Sternocleidomastoid (tissue), 1 donor: Measurements from ENCODE around the genes SHLD2 and ATAD1.

DNA sequence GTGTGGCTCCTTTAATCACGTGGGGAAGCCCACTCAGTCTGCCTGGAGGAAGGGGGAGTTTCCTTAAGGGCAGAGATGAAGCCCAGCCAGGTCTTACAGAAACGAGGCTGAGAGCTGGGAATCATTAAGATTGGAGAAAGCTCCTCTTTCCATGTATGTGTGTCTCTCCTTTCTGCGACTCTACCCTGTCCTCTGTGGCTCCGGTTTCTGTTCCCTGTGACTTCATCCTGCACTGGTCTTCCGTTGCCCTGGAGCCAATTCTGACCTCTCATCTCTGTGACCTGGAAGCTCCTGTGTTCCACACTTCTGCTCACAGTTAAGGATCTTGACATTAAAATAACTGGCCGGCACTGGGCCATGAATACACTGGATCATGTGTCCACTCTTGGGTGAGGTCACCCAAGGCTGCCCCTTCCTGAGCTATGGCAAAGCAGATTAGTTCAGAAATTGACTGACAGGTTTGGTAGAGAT is 36.4 kb upstream of the GRID1 start:
- PRO-cap, result no peak

GRCh38 chr10:86667848-86668192 is 491 bp upstream of the LDB3 start:
- PRO-cap, result no peak

GRCh38 chr10:86689302-86689844 is 21.1 kb downstream of the LDB3 start:
- PRO-cap, result no peak

- PRO-cap, result no peak
Measured at GRCh38 chr10:86769185-86770206, 13.1 kb downstream of the BMPR1A start.

GRCh38 chr10:86782471-86783752 is 26.5 kb downstream of the BMPR1A start:
- PRO-cap, result no peak

DNA sequence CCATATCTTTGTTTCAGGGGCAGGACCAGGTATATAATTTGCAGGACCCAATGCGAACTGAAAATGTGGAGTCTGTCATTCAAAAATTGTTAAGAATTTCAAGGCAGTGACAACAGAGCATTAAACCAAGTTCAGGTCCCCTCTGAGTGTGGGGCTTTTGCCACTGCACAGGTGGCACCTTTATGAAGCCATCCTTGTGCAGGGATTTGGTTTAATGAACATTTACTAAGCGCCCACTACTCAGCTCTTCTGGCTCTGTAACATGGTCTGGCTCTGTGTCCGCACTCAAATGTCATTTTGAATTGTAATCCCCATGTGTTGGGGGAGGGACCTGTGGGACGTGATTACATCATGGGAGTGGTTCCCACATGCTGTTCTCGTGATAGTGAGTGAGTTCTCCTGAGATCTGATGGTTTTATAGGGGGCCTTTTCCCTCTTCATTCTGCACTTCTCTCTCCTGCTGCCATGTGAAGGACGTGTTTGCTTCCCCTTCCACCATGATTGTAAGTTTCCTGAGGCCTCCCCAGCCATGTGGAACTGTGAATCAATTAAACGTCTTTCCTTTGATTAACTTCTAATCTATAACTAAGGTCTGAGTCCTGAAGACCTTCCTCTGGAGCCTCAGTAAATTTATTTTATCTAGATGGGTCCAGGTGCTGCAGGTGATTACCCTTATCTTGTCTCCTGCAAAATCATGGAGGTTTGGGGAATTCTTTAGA is 12.7 kb downstream of the ADIRF start:
- PRO-cap, result no peak

DNA sequence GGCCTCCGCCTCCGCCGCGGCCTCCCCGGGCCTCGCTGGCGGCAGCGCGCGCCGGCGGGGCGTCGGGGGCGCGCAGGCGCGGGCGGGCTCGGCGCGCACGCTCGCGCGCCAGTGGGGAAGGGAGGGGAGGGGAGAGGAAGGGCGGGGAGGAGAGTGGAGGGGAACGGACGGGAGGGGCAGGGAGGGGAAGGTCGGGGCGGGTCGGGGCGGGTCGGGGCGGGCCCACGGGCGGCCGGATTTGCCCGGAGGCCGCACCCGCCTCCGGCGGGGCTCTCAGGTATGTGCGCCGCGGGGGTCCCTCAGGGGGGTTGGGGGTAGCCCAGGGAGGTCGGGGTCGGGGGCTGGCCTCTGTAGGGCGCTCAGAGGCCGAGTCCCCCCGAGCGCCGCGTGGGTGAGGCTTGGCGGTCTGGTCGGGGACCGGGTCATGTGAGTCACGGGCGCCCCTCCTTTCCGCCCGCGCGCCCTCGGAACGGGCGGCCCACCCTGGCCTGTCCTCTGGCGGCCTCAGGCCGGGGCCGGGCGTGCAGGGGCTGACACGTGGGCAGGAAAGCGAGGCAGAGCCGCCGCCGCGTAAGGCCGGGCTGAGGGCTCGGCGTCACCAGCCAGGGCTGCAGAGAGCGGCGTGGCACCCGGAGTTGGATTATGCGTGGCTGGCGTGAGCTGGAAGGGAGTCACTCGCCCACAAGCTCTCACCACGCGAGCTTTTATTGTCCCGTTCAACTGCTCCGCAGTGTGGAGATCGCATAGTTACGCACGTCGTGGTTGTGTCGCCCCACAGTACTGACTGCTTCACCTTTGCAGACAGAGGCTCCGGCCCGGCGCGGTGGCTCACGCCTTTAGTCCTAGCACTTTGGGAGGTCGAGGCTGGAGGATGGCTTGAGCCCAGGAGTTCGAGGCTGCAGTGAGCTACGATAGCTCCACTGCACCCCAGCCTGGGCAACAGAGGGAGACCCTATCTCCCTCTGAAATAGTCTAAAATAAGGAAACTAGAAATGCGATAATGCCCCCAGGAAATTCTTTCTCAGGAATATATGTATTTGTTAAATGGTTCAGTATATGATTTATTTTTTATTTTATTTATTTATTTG is at the start of gene SHLD2:
TSS of gene SHLD2 (plus strand) at position 235 of the 1,088 bp plus-strand sequence.
- PRO-cap, result bidirectional peak, plus-strand start at position 254 of the sequence, minus-strand start at position 34 of the sequence; bidirectional peak, plus-strand start at position 498 of the sequence, minus-strand start at position 408 of the sequence; bidirectional peak, plus-strand start at position 777 of the sequence, minus-strand start at position 782 of the sequence

GRCh38 chr10:87341610-87342054 is 15.9 kb upstream of the NUTM2D start:
- PRO-cap, result unidirectional peak, plus-strand start at chr10:87341766

DNA sequence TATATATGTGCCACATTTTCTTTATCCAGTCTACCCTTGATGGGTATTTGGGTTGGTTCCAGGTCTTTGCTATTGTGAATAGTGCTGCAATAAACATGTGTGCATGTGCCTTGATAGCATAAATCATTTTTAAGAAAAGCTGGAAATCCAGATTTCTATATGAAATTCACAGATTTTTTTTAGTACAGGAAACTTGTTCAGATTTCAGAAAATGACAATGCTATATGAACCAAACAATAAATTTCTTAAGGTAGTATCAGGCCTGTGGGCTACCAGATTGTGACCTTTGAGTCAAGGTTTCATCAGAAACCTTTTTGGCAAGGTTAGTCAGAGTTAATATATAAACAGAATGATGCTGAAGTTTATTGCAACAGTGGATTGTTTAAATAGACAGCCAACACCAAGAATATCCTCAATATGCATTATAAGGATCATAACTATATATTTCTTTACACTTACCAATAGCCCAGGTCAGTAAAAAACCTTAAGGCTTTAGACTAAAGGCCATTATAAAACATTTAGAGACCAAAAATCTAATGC is 68.7 kb upstream of the PAPSS2 start:
- PRO-cap, result no peak

DNA sequence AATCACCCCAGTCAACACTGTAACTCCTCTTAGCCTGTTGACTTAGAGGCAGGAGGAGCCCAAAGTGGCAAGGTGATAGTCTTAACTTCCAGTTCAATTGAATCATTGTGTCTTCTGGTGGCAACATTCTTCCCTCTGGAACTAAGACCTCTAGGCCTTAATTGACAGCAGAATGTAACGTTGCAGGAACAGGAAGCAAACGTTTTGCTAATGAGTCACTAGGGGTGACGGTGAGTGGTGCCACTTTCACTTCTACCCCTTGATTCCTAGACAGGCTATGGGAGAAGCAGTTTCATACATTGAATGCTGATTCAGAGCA is 24.0 kb upstream of the PAPSS2 start:
- PRO-cap, result no peak

DNA sequence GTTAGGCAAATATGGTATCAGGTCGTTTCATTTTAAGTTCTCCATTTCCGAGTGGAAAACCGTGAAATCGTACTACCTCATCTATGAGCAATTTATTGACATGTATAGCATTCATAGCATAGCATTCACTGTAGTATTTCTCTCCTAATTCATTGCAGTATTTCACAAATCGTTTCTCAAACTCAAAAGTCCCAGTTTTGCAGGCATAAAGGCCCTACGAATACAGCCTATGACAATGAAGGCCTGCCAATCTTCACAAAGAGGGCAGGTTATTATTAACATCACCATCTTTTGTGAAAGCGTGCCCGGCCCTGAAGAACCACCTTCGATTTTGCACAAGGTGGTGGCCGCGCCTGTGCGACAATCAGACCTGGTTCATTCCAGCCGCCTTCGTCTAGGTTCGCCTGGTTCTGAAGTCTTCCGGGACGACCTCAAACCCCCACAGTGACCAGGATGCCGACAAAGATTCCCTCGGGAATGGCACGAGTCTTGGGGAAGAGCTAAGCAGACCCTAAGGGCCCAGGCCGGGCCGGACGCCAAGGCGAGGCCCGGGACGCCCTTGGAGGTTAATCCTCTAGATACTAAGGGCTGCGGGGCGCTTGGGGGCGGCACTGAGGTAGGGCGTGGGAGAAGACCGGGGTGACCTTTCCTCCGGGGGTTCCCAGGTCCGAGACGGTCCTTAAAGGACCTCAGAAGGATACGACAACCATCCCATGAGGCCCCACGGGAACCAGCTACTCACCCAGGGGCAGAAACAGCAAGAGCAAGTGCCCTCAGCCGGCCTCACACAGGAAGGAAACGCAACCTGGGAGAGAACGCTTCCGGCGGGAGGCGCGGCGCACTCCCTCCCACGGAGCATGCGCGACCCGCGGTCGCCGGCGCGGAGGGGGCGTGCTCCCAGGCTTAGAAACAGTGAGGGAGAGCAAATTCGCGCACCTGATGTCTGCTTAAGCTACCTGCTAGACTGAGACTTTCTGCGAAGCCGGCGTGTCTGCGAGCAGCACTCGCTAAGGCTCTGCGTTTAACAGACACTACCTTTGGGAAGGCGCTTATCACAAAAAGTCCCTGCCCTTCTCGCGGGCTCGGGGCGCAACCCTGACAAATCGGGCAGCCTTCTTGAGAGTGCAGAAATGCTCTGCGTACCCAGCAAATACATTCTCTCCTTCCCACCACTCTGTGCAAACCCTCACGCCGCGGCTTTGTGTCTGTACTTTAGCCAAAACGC is at the start of gene ATAD1:
TSS of gene ATAD1 (minus strand) at position 802 of the 1,225 bp plus-strand sequence.
- PRO-cap, result bidirectional peak, plus-strand start at position 906 of the sequence, minus-strand start at position 769 of the sequence

DNA sequence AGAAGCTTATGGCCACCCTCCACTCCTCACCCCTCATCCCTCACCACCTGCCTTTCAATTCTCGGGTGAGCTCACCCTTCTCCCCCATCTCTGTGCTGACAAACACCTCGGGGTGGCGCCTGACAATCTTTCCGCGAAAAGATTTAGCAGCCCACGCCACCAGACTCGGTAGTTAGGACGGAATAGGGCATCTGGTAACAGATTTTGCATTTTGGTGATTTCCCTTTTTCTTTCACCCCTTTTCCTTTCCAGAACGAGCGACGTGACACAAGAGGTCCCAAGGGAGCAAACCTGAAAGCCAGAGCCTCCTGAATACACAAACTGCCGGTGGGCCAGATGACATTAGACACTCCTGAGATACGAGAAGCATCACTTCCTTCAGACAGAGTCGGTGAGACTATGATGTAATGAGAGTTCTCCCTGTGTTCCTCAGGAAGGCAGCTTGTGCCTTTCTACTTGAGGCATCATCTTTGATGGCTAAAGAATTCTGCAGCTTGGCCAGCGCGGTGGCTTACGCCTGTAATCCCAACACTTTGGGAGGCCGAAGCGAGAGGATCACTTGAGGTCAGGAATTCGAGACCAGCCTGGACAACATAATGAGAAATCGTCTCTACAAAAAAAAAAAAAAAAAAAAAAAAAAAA is 745 bp upstream of the ATAD1 start:
- PRO-cap, result no peak

DNA sequence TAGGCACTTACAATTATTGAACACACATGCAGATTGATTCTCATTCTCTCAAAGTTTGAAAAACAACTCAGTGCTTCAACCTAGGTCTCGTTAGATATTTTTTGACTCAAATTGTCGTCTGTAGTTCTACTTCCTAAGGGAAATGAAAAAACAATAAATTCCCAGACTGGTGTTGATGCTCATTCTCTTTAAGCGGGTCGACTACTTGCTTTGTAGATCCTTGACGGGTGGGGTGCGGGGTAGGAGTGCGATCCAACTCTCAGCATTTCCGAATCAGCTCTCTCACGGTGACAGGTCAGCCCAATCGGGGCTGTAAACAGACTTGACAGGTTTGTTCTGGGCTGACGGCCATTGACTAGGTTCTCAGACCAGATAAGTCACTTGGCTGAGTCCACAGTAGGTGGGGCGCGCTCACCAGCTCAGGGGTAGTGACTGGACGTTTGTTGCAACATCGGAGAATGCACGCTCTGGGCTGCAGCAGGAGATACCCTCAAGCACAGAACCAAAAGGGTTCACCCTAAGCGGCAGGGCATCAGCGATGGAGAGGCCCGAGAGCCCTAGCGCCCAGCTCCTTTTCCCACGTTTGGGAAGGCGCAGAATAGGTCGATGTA is 1.9 kb downstream of the KLLN start:
- PRO-cap, result unidirectional peak, plus-strand start at position 399 of the sequence

GRCh38 chr10:87864039-87865174 is 982 bp downstream of the PTEN start:
- PRO-cap, result bidirectional peak, plus-strand start at chr10:87864105, minus-strand start at chr10:87863874; bidirectional peak, plus-strand start at chr10:87864392, minus-strand start at chr10:87864317

- PRO-cap, result no peak
Measured at GRCh38 chr10:88017788-88018069, 154.3 kb downstream of the PTEN start.

- PRO-cap, result no peak
Measured at GRCh38 chr10:88067591-88068307, 204.3 kb downstream of the PTEN start.

DNA sequence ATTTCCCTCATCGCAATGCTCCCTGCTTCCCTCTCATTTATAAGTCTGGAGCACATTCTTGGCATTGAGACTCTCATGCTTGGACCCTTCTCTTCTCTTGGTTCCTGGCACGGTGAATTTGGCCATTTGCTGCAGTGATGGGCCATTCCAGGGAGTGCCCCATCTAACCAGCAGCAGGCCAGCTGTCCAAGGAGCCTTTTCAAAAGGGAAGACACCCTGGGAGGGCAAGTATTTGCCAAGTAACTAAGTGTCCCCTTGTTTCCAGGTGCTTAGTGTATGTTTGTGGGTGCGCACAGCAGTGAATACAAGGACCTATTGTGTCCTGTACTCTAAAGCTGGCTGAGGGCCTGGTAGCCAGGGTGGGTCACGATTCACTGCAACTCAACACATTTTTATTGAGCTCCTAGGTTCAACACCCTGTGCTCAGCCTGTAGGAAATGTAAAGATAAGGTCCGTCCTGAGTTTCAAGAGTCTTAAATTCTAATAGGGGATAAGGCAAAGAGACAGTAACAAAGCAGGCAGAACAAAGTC is 348.8 kb downstream of the RNLS start:
- PRO-cap, result no peak

- PRO-cap, result no peak
Measured at GRCh38 chr10:88545249-88545736, 37.8 kb downstream of the RNLS start.

GRCh38 chr10:88943372-88943848 is 9.2 kb downstream of the ACTA2 start:
- PRO-cap, result no peak

GRCh38 chr10:88943948-88944495 is 8.6 kb downstream of the ACTA2 start:
- PRO-cap, result no peak